Peritoneum (tissue), 1 donor: ENCODE results near the gene SOX9.

GRCh38 chr17:68776844-68777515 is 175.8 kb upstream of the FAM20A start:
- PRO-cap = no peak

GRCh38 chr17:68819397-68819895 is 135.7 kb downstream of the ABCA8 start:
- PRO-cap = no peak

DNA sequence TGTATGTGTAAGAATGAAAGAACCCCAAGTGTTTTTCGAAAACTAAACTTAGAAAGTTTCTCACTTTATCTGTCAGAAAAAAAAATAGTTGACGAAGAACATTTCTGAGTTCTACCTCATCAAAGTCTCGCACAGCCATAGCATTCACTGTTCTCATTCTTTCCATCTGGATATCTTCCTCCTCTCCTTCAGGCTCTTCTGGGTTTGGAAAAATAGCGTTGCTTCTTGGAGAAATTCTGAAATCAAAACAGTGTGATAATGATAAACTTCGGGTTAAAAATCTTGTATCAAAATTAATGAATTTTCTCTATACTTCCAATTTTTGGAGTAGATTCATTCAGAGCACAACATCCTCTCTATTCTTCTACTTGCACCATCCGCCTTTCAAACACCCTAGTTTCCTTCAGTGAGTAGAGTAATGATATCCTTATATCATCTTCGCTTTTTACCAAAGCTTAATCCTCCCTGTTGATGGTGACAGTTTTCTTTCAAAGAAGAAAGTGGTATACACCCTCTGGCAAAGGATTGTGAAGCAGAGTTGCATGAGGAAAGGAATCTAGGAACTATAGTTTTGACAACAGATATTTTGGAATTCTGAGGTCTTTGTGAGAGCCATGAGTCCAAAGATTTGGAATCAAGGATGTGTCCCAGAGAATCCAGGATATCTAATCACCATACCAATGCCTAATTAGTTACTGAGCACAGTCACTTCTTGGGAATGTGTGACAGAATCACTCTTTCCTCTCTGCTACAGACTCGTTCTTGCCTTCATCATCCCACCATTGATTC is 35.7 kb upstream of the ABCA8 start:
- PRO-cap = no peak

- PRO-cap = no peak
These were observed 36.6 kb upstream of the ABCA8 start for GRCh38 chr17:68991511-68992482.

GRCh38 chr17:68993126-68993884 is 38.1 kb upstream of the ABCA8 start:
- PRO-cap = no peak

GRCh38 chr17:69018234-69018619 is 42.5 kb downstream of the ABCA9 start:
- PRO-cap = no peak

- PRO-cap = no peak
These were observed 12.2 kb upstream of the ABCA10 start for GRCh38 chr17:69240687-69241357.

DNA sequence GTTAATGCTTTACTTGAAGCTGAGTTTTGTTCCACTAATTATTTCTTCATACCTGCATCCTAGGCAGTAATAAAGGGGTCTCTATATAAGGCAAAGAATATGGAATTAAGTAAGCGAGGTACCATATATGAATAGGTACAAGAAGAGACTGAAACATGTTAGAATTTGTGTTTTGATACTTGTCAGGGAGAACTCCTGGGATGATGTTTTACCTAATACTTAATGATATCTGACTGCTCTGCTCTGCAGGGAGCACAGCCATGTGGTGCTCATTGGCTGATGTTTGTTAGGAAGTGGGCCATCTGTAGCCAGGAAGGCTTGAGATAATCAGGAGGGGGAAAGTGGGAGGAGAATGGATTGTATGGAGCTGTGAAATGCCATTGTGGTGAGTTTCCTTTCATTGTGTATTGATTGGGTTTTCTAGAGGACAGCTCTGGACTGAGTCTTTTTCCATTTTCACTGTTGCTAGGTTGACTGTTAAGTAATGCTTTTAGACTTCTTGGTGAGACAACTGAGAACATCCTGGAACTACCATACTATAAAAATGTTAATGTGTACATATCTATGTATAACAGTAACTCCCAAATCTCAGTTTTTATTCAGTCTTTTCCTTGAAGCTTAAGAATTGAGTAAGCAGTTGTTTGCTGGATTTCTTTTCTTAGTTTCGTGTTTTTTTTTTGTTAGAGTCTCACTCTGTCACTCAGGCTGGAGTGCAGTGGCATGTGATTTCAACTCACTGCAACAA is 52.8 kb downstream of the MAP2K6 start:
- PRO-cap = no peak

GRCh38 chr17:69606993-69607640 is 192.6 kb downstream of the MAP2K6 start:
- PRO-cap = no peak

DNA sequence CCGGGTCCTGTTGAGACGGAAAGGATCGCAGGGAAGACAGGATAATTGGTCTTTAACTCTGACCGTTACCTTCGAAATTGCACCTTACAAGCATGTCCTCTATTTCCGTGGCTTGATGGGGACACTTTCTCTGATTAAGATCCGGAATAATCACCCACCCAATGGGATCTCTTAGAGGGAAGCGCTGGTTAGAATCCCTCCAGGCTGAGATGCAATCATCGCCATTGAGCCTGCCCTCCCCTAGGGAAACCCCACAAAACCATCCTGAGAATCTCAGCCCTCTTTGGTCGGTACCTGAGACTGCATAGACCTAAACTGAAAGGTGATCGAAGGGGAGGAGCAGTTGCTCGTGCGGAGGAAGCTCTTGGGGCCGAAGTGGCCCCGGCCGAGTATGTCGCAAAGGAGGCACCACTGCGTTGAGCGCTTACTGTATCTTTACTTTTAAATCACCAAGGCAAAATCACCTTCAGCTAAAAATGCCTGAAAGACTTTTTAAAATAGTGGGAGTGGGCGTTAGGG is 4.6 kb upstream of the SOX9 start:
- PRO-cap = no peak

DNA sequence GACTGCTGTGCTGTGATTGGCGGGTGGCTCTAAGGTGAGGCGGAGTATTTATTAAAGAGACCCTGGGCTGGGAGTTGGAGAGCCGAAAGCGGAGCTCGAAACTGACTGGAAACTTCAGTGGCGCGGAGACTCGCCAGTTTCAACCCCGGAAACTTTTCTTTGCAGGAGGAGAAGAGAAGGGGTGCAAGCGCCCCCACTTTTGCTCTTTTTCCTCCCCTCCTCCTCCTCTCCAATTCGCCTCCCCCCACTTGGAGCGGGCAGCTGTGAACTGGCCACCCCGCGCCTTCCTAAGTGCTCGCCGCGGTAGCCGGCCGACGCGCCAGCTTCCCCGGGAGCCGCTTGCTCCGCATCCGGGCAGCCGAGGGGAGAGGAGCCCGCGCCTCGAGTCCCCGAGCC is at the start of gene SOX9:
Gene SOX9, plus strand, starts transcription at position 77 of the 396 bp plus-strand sequence.
- PRO-cap = unidirectional peak, plus-strand start at position 77 of the sequence

DNA sequence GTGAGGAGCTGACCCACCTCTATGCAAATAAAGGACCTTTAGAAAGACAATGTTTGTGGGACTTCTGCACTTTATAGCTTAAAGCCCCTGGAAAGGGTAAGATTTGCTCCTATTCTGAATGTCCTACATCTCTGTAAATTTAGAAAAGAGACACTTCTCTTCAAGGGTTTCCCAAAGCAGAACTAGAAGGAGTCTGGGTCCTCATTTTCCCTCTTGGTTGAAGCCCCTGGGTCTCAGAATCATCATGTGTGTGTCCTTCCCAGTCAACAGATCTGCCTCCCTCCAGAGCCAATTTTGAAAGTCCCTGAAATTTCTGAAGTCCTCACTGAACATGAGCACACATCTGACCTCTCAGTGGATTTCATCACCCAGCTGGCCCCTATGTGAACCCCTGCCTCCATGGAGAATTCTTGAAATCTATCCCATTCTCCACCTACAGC is 14.6 kb downstream of the SOX9 start:
- PRO-cap = no peak

DNA sequence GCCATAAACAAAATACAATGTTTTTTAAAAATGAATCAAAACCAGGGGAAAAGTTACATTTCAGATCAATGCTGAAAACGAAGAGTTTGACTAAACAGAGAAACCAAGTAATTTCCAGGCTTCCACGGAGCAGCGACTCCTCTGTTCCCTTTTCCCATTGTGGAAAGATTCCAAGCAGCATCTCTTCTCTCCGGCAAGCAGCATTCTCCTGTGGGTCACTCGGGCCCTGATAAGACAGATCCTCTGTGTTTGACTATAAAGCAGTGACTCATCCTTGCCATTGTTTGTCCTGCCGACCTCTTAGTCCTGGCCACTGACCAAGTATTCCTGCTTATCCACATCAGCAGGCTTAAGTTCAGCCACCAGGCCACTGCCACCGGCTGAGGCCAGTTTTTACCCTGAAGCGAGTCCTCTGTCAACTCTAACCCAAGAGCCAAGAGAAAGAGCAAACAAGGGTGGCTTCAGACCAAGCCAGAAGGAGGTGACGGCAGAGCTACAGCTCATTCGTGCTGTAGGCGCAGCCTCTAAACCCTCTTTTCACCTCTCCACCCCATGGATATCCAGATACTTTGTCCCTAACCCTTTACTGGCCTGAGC is 30.7 kb downstream of the SOX9 start:
- PRO-cap = no peak

DNA sequence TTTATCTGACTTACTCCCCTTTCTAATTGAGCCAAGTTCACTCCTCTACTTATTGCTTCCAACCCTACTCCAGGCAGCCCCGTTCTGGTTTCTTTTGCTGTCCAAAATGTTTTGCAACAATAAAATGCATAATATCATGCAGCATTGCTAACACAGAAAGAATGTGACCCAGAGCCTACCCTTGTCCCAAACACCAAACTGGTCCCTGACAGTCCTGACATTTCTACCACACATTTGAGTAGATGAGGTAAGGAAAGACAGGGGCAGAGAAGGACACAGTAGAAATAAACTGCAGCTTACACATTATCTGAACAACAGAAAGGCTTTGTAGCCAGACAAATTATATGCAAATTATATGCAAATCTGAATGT is 31.6 kb downstream of the SOX9 start:
- PRO-cap = no peak

GRCh38 chr17:72453030-72453386 is 332.2 kb downstream of the SOX9 start:
- PRO-cap = no peak

DNA sequence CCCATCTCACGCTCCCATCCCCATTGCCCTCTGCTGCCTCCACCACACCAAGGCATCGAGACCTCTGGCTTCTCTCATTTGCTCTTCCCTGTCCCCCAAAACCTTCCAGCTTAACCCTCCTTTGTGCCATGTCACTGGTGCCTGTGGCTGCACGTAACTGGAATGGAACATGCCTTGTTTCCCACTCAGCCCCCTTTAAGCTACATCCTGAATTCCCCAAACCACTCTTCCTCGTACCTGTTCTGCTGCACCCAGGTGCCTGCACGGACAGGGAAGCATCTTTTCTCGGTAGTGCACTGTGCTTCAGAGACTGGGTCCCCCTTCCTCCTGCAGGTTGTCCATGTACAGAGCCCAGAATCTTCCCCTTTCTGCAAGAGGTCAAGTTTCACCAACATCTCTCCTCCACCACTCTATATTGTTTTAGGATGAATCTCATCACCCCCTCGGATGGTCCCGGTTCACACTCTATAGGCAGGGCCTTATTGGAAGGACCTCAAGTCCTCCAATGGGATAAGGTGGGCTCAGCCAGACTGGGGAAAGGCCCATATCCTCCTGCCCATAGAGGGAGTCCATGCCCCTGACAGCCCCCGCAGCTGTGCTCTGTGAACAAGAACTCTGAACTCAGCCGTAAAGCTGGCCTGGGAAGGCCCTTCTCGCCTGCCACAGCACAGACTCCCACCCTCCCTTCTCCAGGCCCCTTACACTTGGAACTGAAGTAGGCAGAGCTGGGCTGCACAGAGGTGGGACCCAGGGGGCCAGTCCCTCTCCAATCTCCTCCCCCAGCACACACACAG is 453.6 kb downstream of the SOX9 start:
- PRO-cap = no peak

DNA sequence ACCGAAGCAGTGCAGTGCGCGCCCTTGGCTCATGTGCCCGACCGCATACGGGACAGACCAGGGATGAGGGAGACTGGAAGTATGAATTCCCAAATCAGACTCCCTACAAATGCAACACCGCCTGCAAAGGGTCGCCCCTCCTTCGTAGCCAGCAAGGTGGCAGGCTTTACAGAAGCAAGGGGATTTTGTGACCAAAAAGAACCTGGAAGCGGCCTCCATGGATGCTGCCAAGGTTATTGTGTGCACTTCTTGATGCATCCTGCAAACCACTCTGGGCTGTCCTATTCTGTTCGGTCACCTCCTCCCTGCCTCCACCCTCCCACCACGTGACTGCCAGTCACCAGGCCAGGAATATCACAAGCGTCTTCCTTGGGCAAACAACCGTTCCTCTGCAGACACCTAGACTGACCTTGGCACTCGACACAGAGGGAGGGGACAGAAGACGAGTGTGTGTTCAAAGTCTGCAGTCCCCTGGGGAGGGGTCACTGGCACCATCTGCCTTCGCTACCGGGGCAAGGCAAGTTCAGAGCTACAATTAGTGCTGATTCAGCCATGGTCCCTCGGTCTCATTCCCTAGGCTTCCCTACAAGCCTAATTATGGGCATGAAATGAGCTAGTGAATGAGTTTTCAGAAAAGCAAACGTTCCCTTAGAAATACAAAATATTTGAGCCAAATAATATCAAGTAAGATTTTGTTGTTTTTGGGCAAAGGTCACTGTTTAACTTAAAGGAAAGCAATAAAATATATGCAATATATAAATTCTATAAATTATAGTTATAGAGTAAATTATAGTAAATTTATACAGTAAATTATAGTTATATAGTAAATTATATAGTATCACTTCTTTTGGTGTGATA is 460.2 kb downstream of the SLC39A11 start:
- PRO-cap = no peak

DNA sequence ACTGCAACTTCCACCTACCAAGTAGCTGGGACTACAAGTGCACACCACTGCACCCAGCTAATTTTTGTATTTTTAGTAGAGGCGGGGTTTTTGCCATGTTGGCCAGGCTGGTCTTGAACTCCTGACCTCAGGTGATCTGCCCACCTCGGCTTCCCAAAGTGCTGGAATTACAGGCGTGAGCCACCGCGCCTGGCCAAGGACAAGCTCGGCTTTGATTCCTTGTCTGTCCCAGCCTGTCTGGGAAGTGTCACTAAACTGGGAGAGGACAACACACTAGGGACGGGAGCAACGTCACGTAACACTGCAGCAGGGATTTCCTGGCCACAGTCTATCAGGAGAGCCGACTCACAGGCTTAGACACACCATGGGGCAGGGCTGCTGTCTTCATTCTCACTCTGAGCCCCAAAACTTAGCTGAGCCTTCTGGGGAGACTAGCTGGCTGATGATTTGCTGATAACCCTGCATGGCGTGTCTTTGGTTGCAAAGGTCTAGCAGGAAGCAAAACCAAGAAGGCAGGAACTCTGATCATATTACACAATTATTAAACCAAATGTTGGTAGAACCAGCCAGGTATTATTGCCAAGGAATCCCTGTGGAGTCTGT is 345.1 kb downstream of the SLC39A11 start:
- PRO-cap = no peak

GRCh38 chr17:72875762-72876111 is 216.8 kb downstream of the SLC39A11 start:
- PRO-cap = no peak

DNA sequence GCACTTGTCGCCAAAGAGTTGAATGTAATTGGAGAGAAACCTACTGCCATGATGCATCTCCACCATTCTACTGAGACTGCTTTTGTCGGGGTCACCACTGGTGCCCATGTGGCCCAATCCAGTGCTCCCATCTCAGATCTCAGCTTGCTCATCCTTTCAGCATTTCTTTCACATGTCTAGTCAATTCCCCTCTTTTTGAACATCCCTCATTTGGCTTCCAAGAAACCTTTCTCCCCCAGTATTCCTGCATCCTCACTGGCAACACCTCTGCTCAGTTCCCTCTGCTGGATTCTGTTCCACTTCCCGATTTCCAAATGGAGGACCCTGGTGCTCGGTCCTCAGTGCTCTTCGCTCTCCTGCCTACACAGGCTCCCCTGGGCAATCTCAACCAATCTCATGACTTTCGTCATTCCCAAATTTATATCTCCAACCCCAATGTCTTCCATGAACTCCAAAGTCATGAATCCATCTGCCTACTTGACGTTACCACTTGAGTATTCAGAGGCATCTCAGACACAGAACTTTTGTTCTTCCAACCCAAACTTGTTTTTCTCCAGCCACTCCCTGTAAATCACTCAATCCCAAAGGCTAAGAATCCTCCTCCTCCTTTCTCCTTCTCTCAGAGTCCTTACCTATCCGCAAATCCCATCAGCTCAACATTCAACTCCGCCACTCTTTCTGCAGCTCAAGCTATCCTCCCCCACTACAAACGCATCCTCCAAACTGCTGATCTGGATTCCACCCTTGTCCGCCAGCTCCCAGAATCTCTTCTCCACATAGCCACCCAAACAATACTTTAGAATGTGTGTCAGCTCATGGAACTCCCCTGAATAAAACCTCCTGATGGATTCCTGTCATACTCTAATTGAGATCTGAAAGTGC is 206.4 kb downstream of the SLC39A11 start:
- PRO-cap = no peak